HCT116 (cell line): ENCODE results near the genes RRP1, AGPAT3, AIRE and PTTG1IP.

- RRBS = under 1% methylated on average over 40 of the region's 68 CpGs
Measured at GRCh38 chr21:43789477-43790187, at the start of gene RRP1. RRP1 (plus strand) TSS chr21:43789577.

GRCh38 chr21:43792887-43793417 is 3.6 kb downstream of the RRP1 start:
- RRBS = no CpG with 5 or more reads among the region's 9 CpGs

DNA sequence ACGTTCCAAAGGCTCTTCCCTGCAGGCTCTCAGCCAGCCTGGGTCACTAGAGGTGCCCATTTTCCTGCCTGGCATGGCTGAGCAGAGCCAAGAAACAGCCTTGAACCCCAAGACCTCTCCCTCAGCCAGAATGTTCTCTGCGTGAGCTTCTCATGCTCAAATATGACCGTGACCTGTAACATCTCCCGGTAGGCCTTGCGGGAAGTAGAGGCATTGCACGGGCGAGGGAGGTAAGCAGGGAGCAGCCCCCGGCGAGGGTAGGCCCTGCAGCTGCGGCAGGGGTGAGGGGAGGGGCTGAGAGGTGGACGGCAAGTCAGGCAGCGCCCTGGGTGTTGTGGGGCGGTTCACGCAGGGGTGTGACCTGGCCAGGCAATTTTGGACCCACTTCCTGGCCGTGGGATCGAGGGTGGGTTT is 20.0 kb downstream of the RRP1 start:
- RRBS = 93% methylated on average over 5 of the region's 16 CpGs

GRCh38 chr21:43854958-43855742 is 9.9 kb upstream of the AGPAT3 start:
- RRBS = 84% methylated on average over 3 of the region's 18 CpGs

GRCh38 chr21:43861389-43862036 is 3.5 kb upstream of the AGPAT3 start:
- RRBS = 94% methylated on average over 3 of the region's 12 CpGs

GRCh38 chr21:43864836-43865579 is at the start of gene AGPAT3:
AGPAT3 (plus strand) TSS chr21:43865223.
- RRBS = 1% methylated on average over 50 of the region's 122 CpGs

GRCh38 chr21:43905444-43906235 is 40.6 kb downstream of the AGPAT3 start:
- RRBS = no CpG with 5 or more reads among the region's 14 CpGs

- RRBS = no CpG with 5 or more reads among the region's 26 CpGs
Measured at GRCh38 chr21:43928295-43929088, 63.5 kb downstream of the AGPAT3 start.

GRCh38 chr21:44037518-44038062 is 25.5 kb downstream of the TRAPPC10 start:
- RRBS = no CpG with 5 or more reads among the region's 11 CpGs

GRCh38 chr21:44066684-44067584 is 40.3 kb upstream of the PWP2 start:
- RRBS = no CpG with 5 or more reads among the region's 14 CpGs

DNA sequence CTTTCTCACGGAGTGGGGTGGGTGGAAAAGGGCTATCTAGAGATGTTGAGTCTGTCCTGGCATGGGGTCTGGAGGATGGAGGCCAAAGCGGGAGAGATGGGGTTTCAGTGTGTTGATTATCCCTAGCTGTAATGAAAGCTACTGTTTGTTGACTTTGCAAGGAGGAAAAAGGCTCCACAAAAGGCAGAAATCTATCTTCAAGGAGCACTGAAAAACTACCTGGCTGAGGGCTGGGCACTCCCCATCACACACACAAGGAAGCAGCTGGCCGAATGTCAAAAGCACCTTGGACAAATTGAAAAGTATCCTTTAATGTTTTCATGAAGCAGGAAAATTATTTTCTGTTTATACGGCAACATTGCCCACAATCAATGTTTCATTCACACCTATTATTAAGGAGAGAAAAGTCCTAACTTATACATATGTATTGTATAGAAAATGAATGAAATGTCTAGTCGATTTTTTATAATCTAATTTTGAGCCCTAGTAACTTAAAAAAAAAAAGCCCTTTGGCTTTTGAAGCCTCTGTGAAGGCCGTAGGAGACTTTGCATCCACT is 27.7 kb upstream of the PWP2 start:
- RRBS = no CpG with 5 or more reads among the region's 6 CpGs

GRCh38 chr21:44090227-44090947 is 16.8 kb upstream of the PWP2 start:
- RRBS = no CpG with 5 or more reads among the region's 14 CpGs

DNA sequence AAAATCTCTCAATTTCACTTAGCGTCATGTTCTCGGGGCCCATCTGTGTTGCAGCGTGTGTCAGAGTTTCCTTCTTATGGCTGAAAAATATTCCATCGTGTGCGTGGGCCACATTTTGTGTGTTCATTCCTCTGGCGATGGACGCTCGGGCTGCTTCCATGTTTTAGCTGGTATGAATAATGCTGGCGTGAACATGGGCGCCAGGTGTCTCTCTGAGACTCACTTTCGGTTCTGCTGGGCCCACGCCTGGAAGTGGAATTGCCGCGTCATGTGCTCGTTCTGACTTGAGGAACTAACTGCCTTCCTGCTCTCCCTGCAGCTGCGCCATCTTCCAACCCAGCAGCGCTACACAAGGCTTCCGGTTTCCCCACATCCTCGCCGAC is 20.3 kb downstream of the GATD3 start:
- RRBS = no CpG with 5 or more reads among the region's 20 CpGs

GRCh38 chr21:44285640-44286348 is at the start of gene AIRE:
AIRE (plus strand) TSS chr21:44285876.
- RRBS = 81% methylated on average over 32 of the region's 62 CpGs

- RRBS = no CpG with 5 or more reads among the region's 16 CpGs
Measured at GRCh38 chr21:44598037-44598664, 2.2 kb upstream of the KRTAP10-7 start.

- RRBS = 95% methylated on average over 4 of the region's 61 CpGs
Measured at GRCh38 chr21:44722960-44724062, 11.9 kb upstream of the TSPEAR start.

- RRBS = no CpG with 5 or more reads among the region's 8 CpGs
Measured at GRCh38 chr21:44805510-44806544, 4.2 kb upstream of the UBE2G2 start.

DNA sequence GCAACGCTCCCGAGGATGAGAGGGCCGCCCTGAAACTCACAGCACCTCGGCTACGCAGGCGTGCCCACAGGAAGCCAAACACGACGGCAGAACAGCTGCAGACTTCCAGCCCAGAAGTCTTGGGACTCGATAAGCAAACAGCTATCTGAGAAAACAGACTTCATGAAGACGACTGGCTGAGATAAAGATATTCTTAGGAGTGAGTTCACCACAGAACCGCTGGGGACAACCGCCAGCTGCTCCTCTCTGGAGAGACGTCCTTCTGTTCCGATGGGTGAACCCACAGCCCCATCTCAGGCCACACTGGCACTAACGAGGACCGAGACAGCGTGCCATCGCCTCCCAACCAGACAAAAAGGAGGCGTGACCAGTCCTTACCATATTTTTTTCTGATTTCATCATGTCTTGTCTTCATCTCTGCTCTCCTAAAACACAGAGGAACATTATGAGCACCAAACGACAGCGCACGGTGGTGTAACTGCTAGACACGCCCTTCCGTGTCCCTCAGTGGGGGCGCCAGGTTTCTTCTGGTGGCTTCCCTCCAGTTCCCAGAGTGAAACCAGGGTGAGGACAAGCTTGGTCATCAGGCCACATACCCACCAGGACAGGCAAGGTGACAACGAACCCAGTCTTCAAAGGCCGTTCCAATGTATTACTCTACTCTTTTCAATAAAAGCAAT is 18.5 kb downstream of the PTTG1IP start:
- RRBS = no CpG with 5 or more reads among the region's 27 CpGs

- RRBS = 4% methylated on average over 24 of the region's 47 CpGs
Measured at GRCh38 chr21:44872451-44873210, 859 bp downstream of the PTTG1IP start.

DNA sequence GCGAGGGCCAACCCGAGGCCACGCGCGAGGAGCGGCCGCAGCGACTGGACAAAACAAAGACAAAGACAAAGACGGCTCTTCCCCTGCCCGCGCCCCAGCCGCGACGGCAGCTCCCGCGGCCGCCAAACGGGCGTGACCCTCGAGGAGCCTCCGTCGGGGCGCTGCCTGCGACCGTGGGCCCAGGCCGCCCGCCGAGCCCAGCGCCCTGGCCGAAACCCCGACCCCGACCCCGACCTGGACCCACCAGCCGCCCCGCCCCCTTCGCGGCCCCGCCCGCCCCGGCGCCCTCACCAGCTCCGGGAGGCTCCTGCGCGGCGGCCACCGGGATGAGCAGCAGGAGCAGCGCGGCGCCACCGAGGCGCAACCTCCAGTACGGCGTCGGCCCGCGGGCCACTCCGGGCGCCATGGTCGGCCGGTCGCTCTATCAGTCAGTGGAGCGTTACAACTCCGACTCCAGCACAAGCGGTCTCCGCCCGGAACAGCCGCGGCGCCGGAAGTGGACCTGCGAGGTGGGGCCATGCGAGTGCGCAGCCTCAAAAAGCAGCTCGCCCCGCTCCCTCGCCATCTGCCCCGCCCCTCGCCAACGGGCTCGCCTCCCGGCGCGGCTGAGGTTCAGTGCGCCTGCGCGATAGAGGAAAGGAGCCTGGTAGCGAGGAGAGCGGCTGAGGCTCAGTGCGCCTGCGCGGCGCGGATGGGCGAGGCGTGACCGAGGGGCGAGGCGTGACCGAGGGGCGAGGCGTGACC is at the start of gene PTTG1IP:
Gene PTTG1IP (minus strand): TSS at position 480 of the 744 bp plus-strand sequence.
- RRBS = 2% methylated on average over 26 of the region's 101 CpGs